ENCODE measurements around a stretch of chr5.

- PRO-cap, 2 experiments: peak in 2 of 2 experiments; most common plus-strand start chr5:173741987 (in 2); most common minus-strand start chr5:173741820 (in 2)
Observed at GRCh38 chr5:173741524-173742103, 125.2 kb upstream of the BOD1 start.

DNA sequence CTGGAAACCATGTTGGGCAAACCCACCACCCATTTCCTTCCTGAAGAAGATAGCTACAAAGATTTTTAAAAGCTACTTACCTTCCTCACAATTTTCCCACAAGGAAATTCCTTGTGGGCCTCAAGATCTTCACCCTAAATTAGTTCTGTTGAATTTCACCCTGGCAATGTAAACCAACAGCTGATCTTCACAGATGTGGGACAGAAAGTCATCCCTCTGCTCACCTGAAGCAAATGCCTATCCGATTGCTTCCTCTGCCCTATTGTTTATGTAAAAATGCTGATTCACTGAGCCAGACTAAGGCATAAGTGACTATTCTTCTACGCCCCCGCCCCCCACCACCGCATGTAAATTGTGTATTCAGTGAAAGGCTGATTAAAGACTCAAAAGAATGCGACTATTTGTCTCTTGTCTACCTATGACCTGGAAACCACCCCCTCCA, 129.5 kb upstream of the BOD1 start:
- PRO-cap, 2 experiments: no peak in any of the 2 experiments

GRCh38 chr5:173764492-173764913, 123.6 kb upstream of the CPEB4 start:
- PRO-cap, 2 experiments: no peak in any of the 2 experiments

- PRO-cap, 2 experiments: no peak in any of the 2 experiments
Observed at GRCh38 chr5:173772343-173772808, 115.8 kb upstream of the CPEB4 start.

DNA sequence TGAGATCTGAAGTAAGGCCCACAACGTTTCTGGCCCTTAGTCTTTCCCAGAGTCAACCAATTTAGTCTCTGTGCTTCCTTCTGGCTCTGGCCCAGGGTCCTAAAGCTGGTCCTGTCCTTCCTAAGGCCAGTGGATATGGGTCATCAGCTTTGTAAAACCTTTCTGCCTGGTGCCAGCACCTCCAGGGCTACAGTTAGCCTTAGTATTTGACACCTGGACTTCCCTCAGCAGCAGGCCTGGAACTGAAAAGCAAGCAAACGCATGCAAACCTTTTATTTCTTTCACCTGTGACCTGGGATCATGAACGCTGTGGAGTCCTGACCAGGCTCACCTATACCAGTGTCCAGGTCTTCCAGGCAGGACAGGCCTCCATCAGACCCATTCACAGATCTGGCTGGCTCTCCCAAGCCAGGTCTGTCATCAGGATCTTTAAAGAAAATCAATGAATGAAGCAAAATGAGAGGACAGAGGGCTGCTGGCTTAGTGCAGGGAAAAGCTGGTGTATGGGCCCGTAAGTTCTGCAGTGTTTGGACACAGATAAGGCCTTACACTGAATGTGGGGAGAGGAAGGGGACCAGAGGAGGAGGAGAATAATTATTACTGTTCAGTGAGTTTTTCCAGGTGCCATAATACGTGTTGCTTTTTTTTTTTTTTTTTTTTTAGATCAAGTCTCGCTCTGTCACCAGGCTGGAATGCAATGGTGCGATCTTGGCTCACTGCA, 96.3 kb upstream of the CPEB4 start:
- PRO-cap, 2 experiments: no peak in any of the 2 experiments

- PRO-cap, 2 experiments: no peak in any of the 2 experiments
Observed at GRCh38 chr5:173878627-173879045, 9.5 kb upstream of the CPEB4 start.

GRCh38 chr5:173944505-173945134, 44.4 kb upstream of the C5orf47 start:
- PRO-cap, 2 experiments: no peak in any of the 2 experiments

GRCh38 chr5:173947608-173948233, 41.2 kb upstream of the C5orf47 start:
- PRO-cap, 2 experiments: peak in 2 of 2 experiments; most common plus-strand start chr5:173947874 (in 1)

DNA sequence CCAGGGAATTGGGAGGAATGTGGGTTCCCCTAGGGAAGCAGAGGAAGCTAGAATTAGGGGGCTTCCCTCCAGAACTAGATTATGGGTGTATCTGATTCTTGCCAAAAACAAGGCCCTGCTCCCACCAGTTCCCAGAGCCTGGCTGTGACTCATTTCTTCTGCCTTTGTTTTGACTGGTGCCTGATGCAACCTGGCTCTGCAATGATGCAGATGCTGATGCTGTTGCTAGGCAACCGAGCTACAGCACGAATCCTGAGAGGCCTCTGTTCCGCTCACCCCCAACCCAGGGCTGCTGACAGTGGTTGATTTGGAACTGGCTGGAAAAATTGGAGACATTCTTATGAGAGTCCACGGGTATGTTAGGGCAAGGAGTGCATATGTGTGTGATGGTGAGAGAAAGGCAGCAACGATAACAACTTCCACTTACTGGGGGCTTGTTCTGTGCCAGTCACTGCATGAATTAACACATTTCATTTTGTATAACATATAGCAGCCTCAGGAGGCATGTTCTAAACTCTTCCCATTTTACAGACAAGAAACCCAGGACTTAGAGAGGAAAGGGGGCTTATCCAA, 100.4 kb downstream of the NSG2 start:
- PRO-cap, 2 experiments: no peak in any of the 2 experiments

GRCh38 chr5:174338153-174338619, 292.7 kb downstream of the NSG2 start:
- PRO-cap, 2 experiments: no peak in any of the 2 experiments

DNA sequence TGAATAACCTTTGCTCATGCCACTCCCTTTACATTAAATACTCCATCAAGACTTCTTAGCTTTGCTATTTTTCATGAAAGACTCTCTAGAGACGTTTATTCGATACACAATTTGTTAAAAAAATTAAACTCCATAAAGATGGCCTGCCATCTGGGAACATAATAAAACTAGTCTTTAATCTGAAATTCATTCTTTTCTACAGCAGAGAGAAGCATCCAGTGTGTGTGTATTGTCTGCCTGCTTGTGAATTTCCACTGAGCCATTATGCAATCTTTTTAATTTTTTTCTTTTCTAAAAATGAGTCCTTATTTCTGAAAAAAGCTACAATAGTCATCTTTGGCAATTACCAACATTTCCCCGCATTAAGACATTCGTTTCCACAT, 263.0 kb downstream of the MSX2 start:
- PRO-cap, 2 experiments: no peak in any of the 2 experiments

DNA sequence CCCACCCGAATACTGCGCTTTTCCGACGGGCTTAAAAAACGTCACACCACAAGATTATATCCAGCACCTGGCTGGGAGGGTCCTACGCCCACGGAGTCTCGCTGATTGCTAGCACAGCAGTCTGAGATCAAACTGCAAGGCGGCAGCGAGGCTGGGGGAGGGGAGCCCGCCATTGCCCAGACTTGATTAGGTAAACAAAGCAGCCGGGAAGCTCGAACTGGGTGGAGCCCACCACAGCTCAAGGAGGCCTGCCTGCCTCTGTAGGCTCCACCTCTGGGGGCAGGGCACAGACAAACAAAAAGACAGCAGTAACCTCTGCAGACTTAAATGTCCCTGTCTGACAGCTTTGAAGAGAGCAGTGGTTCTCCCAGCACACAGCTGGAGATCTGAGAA, 45.9 kb downstream of the DRD1 start:
- PRO-cap, 2 experiments: no peak in any of the 2 experiments

DNA sequence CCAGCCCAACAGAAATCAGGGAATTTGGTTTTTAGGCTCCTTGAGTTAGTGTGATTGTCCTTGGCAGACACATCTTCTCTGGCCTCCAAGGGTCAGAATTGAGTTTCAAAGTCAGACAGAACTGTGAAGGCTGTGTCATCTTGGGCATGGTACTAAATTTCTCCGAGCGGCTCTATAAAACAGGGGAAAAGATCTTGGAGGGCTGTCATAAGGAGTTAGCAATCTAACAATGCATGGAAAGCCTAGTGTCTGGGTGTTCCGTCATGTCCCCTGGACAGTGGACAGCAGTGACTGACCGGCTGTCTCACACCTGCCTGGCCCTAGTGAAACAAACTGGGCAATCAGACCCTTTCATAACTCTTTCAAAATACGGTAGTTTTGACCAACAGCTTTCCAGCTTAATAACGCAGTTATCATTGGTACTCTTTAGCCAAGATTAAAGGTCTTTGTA, 3.6 kb downstream of the SFXN1 start:
- PRO-cap, 2 experiments: no peak in any of the 2 experiments

- PRO-cap, 2 experiments: no peak in any of the 2 experiments
Observed at GRCh38 chr5:175598785-175599278, 59.0 kb upstream of the HRH2 start.

- PRO-cap, 2 experiments: no peak in any of the 2 experiments
Observed at GRCh38 chr5:175796829-175797478, 74.4 kb upstream of the CPLX2 start.

DNA sequence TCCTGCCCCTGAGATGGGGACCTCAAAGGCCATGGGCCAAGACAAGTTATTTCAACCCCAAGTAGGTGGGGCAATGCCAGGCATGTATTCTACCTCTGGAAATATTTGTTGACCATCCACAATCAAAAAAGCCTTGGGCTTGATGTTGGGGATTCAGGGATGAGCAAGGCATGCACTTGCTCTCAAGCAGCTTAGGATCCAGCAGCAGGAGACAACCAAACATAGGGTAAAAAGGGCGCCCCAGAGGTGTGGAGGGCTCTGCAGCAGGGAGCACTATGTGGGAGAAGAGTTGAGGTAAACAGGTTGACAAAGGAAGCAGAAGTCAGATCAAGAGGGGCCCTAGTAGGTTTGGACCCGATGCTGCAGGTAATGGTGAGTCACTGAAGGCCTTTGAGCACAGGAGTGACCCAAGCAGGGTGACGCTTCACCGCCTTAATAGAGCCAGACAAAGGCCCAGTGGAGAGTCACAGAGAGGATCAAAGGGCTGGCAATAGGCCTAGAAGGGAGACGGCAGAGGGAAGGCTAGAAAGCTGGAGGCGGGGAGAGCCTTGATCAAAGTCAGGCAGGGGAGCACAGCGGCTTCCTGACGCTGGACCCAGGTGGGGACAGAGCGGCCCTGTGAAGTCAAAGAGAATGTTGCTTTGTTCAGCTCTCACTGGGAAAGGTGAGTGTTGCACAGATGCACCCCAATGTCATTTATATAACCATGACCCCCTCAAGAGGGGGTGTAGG, 10.1 kb upstream of the CPLX2 start:
- PRO-cap, 2 experiments: no peak in any of the 2 experiments

- PRO-cap, 2 experiments: no peak in any of the 2 experiments
Observed at GRCh38 chr5:175872390-175873540, 1.4 kb downstream of the CPLX2 start.

GRCh38 chr5:176153380-176154271, 84.6 kb upstream of the SIMC1 start:
- PRO-cap, 2 experiments: no peak in any of the 2 experiments

GRCh38 chr5:176308530-176309151, 52.9 kb downstream of the KIAA1191 start:
- PRO-cap, 2 experiments: no peak in any of the 2 experiments

- PRO-cap, 2 experiments: no peak in any of the 2 experiments
Observed at GRCh38 chr5:176324323-176324729, 37.2 kb downstream of the KIAA1191 start.

Data from monocyte (primary cell).